Parotid gland (tissue), 1 donor: ENCODE measurements around the gene LRRC74A.

- PRO-cap, result no peak
Measured at GRCh38 chr14:75711526-75712573, 50.8 kb downstream of the TTLL5 start.

GRCh38 chr14:76476430-76476629 lies 100.4 kb downstream of the ESRRB start:
- PRO-cap, result no peak

- PRO-cap, result no peak
Measured at GRCh38 chr14:76775751-76776278, 14.5 kb downstream of the VASH1 start.

- PRO-cap, result no peak
Measured at GRCh38 chr14:76779613-76780552, 18.6 kb downstream of the VASH1 start.

GRCh38 chr14:76825960-76826767 lies at the start of gene LRRC74A:
TSS of gene LRRC74A (plus strand) at chr14:76826408.
- PRO-cap, result no peak

GRCh38 chr14:76832586-76833294 lies 6.5 kb downstream of the LRRC74A start:
- PRO-cap, result no peak

DNA sequence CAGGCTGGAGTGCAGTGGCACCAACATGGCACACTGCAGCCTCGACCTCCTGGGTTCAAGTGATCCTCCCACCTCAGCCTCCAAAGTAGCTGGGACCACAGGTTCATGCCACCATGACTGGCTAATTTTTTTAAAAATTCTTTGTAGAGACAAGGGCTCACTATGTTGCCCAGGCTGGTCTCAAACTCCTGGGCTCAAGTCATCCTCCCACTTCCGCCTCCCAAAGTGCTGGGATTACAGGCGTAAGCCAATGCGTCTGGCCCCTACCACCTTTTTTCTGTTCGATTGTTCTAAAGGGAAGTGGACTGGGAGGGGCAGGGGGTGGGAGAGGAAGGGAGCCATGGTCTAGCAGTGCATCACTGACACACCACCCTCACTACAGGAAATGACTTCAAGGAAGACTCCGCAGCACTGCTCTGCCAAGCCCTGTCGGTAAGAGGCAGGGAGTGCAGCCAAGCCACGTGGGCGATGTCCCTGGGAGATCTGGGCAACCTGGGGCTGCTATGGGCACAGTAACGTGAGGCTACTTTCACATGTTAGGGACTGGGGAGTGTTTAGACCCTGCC lies 17.9 kb downstream of the LRRC74A start:
- PRO-cap, result bidirectional peak, plus-strand start at position 429 of the sequence, minus-strand start at position 283 of the sequence

DNA sequence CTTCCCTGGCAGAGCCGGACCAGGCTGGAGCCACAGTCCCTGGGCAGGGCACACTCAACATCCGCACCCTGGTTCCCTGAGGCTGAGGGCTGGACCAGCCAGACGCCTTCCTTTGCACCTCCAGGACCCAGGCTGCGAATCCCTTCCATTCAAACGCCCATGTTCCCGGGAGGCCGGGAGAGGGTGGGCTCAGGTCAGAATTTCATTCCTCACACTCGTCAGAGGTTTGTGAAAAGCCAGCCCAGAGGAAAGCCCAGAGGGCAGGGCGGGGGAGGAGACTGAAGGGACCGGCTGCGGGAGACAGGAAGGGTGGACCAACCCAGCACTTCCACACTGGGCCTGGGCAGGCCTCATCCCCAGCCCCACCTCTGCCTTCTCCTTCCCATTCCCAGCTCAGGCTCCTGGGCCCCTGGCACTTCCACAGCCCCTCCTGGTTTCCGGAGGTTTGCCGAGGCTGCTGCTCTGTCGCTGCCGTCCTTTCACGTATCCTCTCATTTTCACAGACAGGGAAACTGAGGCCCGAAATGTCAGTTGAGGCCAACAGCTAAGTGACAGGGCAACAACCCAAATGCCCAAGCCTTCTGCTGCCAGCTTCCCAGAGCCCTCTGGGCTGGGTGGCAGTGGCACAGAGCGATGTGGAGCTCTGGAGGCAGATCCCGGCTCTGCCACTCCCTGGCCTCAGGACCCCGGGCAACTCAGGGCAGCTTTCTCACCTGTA lies 58.8 kb downstream of the LRRC74A start:
- PRO-cap, result bidirectional peak, plus-strand start at position 325 of the sequence, minus-strand start at position 122 of the sequence

- PRO-cap, result unidirectional peak, minus-strand start at chr14:76930179
Measured at GRCh38 chr14:76930056-76930440, 98.5 kb downstream of the IRF2BPL start.

- PRO-cap, result no peak
Measured at GRCh38 chr14:77023040-77023364, 5.5 kb downstream of the IRF2BPL start.

DNA sequence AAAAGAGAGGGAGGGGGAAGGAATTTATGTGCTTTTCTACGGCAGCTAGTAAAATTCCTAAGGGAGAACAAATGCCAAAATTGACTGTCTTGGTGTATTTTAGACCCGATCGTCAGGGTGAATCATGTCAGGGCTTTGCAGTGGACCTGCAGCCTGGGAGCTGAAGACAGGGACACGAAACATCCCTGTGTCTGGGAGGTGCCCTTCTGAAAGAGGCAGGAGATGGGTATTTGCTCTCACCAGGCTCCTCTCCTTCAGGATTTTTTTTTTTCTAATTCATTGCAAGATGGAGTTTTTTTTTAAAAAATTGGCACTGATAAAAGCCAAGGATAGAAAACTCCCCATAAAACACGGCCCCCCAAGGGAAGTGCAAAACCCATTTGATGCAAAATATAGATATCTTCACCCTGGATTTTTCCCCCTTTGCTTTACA lies 10.5 kb upstream of the IRF2BPL start:
- PRO-cap, result no peak

GRCh38 chr14:77088283-77088718 lies 9.8 kb upstream of the CIPC start:
- PRO-cap, result no peak

- PRO-cap, result no peak
Measured at GRCh38 chr14:77097090-77097418, 1.0 kb upstream of the CIPC start.

DNA sequence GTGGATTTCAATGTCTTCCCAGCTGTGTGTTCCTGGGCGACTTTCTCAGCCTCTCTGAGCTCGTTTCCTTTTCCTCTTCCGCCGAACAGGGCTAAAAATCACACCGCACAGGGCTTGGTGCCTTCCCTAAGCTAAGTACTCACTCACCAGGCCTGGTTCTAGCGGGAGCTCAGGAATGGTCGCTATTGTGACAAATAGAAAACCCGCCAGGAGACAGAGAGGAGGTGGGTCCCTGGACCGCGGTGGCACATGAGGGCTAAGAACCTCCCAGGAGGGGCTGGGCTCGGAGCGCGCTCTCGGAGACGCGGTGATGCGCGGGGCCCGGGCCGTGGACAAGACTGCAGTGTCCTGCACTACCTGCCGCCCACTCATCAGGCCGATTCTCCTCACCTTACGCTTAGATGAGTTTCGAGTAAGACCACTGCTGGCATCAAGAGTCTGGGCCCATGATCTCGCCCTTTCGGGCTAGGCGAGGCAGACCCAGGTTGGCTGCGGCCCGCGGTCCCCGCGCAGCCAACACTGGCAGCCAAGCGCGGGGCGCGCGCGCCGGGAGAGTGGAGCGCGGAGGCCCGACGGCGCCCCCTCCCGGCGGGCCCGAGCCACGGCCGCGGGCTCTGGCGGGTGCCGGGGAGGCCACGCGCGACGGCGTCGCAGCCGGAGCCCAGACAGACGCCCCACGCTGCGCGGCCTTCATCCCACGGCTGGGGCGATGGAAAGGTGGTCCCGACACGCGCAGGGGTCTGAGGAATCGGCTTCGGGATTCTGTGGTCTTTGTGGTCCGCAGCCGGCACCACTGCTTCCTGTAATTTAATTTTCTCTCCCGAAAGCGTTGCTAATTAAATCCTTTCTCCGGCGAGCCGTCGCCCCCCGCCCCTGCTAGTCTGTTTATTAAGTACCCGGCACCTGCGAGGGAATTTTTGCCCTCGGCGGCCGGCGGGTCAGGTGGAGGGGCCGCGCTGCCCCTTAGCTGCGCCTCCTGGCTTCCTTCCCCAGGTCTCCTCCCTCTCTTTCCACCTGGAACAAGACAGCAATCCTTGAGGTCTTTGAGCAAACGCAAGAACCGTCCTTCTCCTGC lies 16.7 kb downstream of the ZDHHC22 start:
- PRO-cap, result no peak

GRCh38 chr14:77182450-77182889 lies 872 bp downstream of the TMEM63C start:
- PRO-cap, result no peak

DNA sequence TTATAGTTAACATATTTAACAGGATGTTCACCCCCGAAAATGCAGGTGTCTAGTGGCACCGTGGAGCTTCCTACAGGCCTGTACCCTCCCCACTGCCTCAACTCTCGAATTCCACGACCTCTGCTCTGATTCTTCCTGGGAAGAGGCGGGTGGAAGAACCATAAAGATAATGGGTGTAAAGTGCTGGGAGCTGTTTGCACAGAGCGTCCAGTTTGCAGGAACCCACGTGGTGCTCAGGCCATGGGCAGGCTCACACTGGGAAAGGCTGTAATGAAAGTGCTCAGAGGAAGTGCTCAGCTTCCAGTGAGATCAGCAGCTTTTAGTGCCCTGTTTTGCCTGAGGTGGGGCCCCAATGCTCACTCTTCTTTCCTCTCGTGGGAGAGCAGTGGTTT lies 2.7 kb downstream of the TMEM63C start:
- PRO-cap, result no peak

GRCh38 chr14:77234278-77234551 lies 36.8 kb downstream of the NGB start:
- PRO-cap, result no peak

DNA sequence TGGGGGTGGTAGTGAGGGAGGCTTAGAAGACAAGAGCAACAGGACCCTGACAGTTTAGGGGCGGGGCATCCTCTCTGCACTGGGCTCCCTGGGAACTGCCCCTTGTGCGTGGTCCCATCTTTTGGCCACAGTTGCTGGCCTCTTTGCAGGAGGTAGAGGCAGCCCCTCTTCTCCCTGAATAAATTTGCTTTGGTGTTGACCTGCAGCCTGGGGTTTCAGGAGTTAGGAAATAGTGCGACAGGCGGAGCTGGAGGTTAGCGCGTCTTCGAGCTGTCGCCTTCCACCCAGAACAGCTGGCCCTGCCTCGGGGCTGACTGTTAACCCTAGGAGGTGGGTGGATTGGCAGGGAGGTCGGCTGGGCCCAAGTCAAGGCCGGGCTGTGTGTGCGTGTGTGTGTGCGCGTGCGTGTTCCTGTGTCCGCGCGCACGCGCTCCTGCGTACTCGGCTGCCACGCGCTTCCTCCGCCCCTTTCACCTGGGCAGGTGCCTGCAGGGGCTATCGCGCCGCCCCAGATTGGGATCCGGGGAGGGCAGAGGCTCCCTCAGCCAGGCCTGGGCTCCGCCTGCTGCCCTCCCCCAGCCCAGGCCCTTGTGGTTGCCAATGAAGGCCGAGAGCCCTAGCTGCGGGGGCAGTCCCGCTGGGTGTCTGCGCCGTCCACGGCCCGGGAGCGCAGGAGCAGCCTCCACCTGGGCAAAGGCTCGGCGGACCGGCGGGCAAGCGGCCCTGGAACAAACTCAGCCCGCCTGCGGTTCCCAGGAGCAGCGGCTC lies 180.9 kb downstream of the ADCK1 start:
- PRO-cap, result no peak

DNA sequence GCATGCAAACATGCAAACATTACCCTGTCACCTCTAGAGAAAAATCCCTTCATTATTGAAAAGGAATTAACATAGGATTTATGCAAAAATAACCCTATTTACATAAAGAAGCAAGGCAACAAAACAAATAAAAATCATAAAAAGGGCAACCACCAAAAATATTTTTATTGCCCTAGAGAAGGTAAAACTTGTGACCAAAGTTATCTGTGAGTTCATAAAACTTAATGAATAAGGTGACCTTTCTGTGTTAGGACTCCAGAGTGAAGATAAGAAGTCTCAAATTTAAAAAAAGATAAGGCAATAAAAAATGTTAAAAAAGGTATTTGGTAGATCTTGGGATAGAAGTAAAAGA lies 70.9 kb downstream of the TSHR start:
- PRO-cap, result no peak

DNA sequence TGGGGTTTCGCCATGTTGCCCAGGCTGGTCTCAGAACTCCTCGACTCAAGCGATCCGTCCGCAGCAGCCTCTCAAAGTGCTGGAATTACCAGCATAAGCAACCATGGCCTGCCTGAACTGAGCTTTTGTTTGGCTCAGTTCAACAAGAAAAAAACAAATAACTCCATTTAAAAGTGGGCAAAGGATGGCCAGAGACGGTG lies 62.0 kb downstream of the GTF2A1 start:
- PRO-cap, result no peak